HT-29 (cell line): ENCODE measurements around a stretch of chr20.

DNA sequence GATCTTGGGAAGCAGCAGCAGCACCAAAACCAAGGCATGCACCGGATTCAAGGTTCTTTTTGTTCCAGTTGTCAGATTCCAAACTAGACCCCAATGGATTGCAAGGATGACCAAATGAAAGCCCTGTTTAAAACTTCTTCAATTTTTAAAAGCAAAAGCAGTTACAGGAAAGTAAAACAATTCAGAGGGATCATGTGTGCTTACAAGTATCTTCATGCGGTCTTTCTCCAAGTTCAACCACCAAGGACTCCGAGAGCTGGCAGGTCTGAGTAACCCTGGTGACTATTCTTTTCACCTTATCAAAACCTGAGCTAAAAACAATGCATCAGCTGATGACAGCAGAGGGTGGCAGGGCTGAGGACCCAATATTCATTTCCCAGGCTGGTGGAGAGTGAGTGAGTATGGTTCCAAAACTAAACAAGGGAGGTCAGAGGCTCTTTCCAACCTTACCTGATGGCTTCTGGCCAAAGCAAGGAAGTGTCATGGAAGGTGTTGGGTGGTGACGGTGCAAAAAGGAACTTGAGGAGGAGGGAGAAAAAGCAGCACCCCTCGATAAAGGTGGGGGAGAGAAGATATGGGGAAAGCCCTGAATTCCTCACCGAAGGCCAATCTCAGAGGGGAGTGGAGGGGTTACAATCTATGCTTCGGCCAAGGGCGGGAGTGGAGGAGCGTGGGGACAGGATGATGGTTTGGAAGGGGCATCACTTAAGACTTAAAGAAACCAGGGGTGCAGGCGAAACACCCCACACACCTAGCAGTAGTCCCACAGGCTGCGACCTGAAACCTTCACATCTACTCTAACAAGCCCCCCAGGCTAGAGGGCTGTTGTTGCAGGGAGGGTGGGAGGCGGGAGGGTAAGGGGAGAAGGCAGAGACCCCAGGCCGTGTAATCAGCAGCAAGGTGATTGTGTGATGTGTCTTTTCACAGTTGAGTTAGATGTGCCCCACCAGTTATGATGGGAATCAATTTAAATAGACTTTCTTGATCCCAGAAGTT lies 31.1 kb downstream of the UBE2V1 start:
- RAMPAGE, long total RNA, result no peak

DNA sequence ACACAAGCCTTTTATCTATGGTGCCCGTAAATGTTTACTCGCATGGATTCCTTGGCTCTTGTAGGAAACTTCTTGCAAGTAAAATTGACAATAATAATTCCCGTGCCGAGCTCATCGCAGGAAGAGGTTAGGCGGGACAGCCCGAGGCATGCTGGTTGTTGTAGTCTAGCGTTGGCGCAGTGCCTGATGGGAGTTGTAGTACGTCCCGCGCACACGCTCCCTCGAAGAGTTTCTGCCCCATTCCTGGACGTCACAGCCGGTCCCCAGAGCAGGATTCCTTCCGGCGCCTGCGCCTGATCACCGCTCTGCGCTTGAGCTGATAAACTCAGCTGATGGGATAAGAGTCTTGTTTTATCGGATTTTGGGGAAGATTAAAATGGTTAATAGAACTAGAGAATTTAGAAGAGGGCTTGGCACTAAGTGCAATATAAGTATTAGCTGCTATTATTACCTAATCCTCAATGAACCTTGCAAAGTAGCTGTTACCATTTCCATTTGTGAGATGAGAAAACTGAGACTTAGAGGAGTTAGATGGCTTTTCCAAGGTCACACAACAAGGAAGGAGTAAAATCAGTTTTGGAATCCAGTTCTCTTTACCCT lies 3.0 kb upstream of the UBE2V1 start:
- RAMPAGE, long total RNA, result no peak

- RAMPAGE, long total RNA, result no peak
Observed at GRCh38 chr20:50122841-50123546, 10.0 kb upstream of the UBE2V1 start.

- RAMPAGE, long total RNA, result no peak
Observed at GRCh38 chr20:50123547-50124352, 10.8 kb upstream of the UBE2V1 start.

DNA sequence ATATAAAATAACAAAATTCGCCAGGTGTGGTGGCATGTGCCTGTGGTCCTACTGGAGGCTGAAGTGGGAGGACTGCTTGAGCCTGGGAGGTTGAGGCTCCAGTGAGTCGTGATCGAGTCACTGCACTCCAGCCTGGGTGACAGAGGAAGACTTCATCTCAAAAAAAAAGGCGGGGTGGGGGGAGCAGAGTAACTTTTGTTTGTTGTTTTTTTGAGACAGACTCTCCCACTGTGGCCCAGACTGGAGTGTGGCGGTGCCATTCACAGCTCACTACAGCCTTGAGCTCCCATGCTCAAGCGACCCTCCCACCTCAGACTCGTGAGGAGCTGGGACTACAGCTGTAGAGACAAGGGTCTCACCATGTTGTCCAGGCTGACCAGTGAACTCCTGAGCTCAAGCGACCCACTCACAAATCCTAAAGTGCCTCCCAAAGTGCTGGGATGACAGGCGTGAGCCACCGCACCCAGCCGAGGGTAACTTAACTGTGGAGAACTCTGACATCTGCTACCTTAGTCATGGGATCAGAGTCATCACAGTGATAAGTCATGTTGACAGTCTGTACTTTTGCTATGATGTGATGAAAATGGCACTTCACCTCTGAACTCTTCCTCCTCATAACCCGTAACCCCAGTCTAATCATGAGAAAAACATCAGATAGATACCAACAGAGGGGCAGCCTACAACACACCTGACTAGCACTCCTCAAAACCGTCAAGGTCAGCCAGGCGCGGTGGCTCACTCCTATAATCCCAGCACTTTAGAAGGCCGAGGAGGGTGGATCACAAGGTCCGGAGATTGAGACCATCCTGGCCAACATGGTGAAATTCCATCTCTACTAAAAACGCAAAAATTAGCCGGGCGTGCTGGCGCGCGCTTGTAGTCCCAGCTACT lies 16.4 kb downstream of the PEDS1 start:
- RAMPAGE, long total RNA, result no peak

DNA sequence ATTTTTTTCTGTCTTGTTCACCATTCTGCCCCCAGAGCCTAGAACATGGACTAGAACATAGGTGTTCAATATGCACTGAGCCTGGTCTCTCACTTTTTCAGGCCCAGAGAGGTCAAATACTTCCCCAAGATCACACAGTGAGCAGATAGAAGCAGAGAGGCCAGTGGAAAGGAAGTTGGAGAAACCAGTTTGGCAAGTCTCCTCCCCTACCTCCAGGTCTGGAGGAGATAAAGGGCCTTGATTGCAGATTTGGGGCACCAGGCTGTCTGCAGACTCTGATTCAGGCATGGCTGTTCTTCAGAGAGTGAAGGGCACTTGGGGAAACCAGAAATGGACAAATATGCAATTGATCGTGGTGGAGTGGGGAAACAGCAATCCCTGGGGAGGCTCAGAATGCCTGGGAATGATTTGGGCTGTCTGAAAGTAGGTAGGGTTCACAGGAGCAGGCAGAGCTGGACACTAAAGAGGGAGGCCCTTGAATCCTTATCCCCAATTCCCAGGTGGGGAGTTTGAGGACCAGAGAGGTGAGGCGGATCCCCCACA lies 2.5 kb downstream of the PEDS1 start:
- RAMPAGE, long total RNA, result no peak

- RAMPAGE, long total RNA, result no peak
Observed at GRCh38 chr20:50171970-50172919, 18.4 kb upstream of the CEBPB start.

- RAMPAGE, long total RNA, result no peak
Observed at GRCh38 chr20:50308551-50309788, 118.3 kb downstream of the CEBPB start.

DNA sequence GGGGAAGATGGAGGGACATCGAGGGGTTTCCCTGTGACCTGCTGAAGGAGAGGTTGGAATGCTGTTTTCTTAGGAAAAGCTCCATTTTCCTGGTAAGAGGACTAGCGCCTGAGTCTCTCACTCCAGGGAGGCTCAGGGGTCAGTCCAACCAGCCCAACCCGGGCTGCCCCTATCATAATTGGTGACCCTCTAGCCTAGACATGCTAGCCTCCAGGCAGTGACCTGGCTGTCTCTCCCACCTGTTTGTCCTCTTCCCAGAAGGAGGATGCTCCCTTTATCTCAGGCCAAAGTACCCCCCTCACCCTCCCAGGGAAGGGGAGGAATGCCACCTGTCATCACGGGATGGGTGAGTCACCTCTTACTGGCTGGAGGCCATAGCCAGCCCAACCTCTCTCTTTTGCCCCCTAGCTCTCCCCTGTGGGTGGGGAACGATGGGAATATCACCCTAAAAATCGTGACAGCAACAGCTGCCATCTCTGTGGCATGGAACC lies 137.6 kb upstream of the PTPN1 start:
- RAMPAGE, long total RNA, result no peak

GRCh38 chr20:50389852-50390453 lies 120.2 kb upstream of the PTPN1 start:
- RAMPAGE, long total RNA, result no peak

DNA sequence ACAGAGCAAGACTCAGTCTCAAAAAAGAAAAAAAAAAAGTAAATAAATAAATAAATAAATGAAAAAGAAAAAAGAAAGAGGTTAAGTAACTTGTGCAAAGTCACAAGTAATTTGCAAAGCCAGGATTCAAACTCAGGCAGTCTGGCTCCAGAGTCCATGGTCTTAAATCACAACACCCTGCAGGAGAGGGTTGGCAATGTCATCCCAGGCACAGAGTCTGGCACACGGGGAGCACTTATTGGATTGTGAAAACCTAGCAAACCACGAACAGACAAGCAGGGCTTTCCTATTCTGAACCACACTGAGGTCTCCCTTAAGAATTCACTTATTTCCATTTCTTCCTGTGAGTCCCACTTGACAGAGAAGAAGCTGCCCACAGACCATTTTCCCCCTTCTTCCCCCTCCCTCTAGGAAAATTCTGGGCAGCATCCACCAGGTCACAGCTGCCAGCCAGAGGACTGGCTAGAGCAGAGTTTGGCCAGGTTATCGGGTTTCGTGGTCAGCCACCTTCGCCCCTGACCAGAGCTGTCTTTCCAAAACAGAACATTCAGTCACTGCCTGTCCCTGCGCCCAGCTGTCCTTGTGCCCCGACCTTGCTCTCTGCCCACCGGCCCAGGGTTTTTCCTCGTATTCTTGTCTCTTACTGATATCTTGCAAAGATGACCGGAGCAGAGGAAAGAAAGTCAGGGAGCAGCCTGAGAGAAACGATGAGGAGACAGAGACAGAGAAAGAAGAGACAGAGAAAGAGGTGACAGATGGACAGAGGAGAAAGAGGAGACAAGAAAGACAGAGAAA lies 106.4 kb upstream of the PTPN1 start:
- RAMPAGE, long total RNA, result no peak

GRCh38 chr20:50405689-50406138 lies 104.5 kb upstream of the PTPN1 start:
- RAMPAGE, long total RNA, result no peak

GRCh38 chr20:50415090-50416237 lies 94.7 kb upstream of the PTPN1 start:
- RAMPAGE, long total RNA, result no peak

- RAMPAGE, long total RNA, result no peak
Observed at GRCh38 chr20:50456170-50456568, 54.0 kb upstream of the PTPN1 start.

DNA sequence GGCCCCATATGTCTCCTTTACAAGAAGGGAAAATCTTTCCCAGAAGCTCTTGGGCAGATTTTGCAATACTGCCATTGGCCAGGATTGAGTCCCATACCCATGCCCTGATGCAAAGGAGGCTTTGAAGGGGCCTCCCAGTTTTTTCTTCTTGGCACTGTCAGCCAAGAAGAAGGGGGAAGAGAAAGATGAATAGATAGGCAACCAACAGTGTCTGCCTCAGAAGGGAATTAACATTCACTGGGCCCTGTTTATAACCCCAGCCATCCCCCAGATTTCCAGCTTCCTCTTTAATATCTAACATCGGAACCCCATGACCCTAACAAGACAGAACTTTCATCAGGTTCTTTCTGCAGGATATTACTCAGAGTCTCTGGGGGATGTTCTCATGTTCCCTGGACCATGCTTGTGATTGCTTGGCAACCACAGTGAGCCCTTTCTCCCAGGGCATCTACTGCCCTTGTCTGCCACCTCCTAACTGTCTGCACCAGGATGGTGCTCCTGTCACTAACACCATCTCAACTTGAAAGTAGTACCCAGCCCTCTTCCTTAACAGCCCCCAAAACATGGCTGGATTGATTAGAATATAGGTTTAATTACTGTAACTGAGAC lies 12.1 kb upstream of the PTPN1 start:
- RAMPAGE, long total RNA, result no peak

DNA sequence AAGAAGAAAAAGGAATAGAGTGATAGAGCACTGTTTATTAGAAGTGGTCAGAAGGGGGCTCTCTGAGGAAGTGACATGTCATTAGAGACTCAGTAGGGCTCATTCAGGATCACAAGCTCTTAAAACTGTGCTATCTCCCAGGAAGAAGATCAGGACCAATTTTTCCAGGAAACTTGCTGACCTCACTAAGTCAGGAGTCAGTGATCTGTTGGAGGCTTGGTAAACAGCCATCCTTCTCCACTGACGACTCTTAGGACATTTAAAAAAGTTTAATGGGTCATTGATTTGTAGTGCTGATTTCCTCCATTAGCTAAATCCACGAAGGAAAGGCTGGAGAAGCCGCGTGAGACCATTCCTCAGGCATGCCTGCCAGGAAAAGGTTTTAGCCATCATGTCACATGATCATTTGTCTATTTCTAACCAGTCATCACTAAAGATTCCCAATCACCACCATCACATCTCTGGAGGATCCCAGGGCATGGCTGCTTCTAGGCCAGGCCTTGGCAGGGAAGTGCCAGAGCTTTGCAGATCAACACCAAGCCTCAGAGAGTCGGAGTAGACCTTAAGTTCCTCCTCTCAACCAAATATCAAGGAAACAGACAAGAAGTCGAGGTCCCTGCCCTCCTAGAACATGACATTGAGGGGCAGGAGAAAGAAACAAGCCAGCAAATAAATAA lies 5.8 kb upstream of the PTPN1 start:
- RAMPAGE, long total RNA, result no peak

- RAMPAGE, long total RNA, result no peak
Observed at GRCh38 chr20:50601903-50602614, 89.3 kb downstream of the RIPOR3 start.

GRCh38 chr20:50630516-50631105 lies 60.7 kb downstream of the RIPOR3 start:
- RAMPAGE, long total RNA, result no peak

GRCh38 chr20:50635525-50636383 lies 55.6 kb downstream of the RIPOR3 start:
- RAMPAGE, long total RNA, result no peak

- RAMPAGE, long total RNA, result no peak
Observed at GRCh38 chr20:50710733-50710994, 19.3 kb upstream of the RIPOR3 start.